ENCODE measurements around a stretch of chr13.

GRCh38 chr13:48412267-48412589, 685 bp downstream of the LPAR6 start:
- PRO-cap, 4 experiments: peak in 2 of 4 experiments; most common plus-strand start chr13:48412388 (in 2); most common minus-strand start chr13:48412367 (in 1)
- RAMPAGE, long total RNA, 2 experiments: no peak in any of the 2 experiments
- RRBS: no CpG with 5 or more reads among the region's 5 CpGs

GRCh38 chr13:48492457-48493416, 40.1 kb downstream of the RCBTB2 start:
- PRO-cap, 4 experiments: peak in 4 of 4 experiments; most common plus-strand start chr13:48492617 (in 2); most common minus-strand start chr13:48492623 (in 4)
- RAMPAGE, long total RNA, 2 experiments: no peak in any of the 2 experiments
- RRBS: no CpG with 5 or more reads among the region's 17 CpGs

- PRO-cap, 4 experiments: no peak in any of the 4 experiments
- RAMPAGE, long total RNA, 2 experiments: no peak in any of the 2 experiments
- RRBS: no CpG with 5 or more reads among the region's 4 CpGs
These were observed 32.1 kb downstream of the RCBTB2 start for GRCh38 chr13:48500786-48501209.

GRCh38 chr13:48531342-48532176, 1.3 kb downstream of the RCBTB2 start:
- PRO-cap, 4 experiments: peak in 3 of 4 experiments; most common plus-strand start chr13:48531977 (in 3); most common minus-strand start chr13:48532043 (in 1)
- RAMPAGE, long total RNA, 2 experiments: no peak in any of the 2 experiments
- RRBS: no CpG with 5 or more reads among the region's 18 CpGs

GRCh38 chr13:48532177-48532343, 820 bp downstream of the RCBTB2 start:
- PRO-cap, 4 experiments: peak in 1 of 4 experiments; most common plus-strand start chr13:48532267 (in 1)
- RAMPAGE, long total RNA, 2 experiments: no peak in any of the 2 experiments
- RRBS: no CpG with 5 or more reads among the region's 9 CpGs

- PRO-cap, 4 experiments: no peak in any of the 4 experiments
- RAMPAGE, long total RNA, 2 experiments: no peak in any of the 2 experiments
- RRBS: no CpG with 5 or more reads among the region's 3 CpGs
These were observed 9.3 kb upstream of the RCBTB2 start for GRCh38 chr13:48542200-48542504.

- PRO-cap, 4 experiments: peak in 2 of 4 experiments; most common plus-strand start chr13:48859385 (in 2); most common minus-strand start chr13:48859274 (in 2)
- RAMPAGE, long total RNA, 2 experiments: no peak in any of the 2 experiments
- RRBS: no CpG with 5 or more reads among the region's 4 CpGs
These were observed 116.5 kb upstream of the FNDC3A start for GRCh38 chr13:48859189-48859551.

DNA sequence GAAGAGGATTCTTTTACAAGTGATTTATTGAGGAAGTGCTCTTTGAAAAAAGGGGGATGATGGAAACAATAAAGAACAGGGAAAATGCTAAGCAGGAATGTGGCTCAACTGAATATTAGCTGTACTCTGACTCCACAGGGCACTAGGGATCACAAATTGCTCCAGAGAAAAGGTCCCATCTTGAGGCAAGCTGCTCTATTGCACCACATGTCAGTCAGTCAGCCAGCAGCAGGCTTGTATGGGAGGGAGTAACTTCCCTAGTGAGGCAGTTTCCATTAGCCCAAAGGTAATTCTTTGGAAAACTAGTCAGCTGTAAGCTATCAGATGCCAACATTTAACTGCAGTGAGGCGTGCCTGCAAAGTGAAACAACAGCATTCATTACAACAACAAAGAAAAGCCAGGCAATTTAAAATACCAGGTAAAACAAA, 73.3 kb upstream of the FNDC3A start:
- PRO-cap, 4 experiments: no peak in any of the 4 experiments
- RAMPAGE, long total RNA, 2 experiments: no peak in any of the 2 experiments
- RRBS: no CpG with 5 or more reads among the region's 1 CpG

GRCh38 chr13:49443670-49443866, 296 bp downstream of the CAB39L start:
- PRO-cap, 4 experiments: no peak in any of the 4 experiments
- RAMPAGE, long total RNA, 2 experiments: no peak in any of the 2 experiments
- RRBS: no CpG with 5 or more reads among the region's 4 CpGs

GRCh38 chr13:49539154-49539858, 43.6 kb downstream of the PHF11 start:
- PRO-cap, 4 experiments: peak in 2 of 4 experiments; most common plus-strand start chr13:49539511 (in 1); most common minus-strand start chr13:49539480 (in 1)
- RAMPAGE, long total RNA, 2 experiments: no peak in any of the 2 experiments
- RRBS: no CpG with 5 or more reads among the region's 7 CpGs

DNA sequence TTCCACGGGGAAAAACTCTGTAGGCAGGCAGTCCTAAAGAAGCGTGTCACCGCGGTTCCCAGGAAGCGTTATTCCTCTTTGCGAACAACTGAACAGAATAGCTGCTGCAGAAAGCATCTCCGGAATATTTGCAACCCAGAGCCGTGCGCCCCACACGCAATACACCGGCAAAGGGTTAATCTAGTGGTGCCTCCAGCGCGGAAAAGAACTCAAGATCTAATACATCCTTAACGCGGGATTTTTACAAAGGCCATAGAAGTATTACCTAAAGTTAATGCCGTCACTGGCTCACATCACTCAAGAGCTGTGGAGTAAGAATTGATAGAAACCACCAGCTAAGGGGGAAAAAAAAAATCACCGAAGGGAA, 65.1 kb downstream of the KCNRG start:
- PRO-cap, 4 experiments: peak in 2 of 4 experiments; most common minus-strand start position 216 of the sequence (in 2)
- RAMPAGE, long total RNA, 2 experiments: no peak in any of the 2 experiments
- RRBS: no CpG with 5 or more reads among the region's 17 CpGs

- PRO-cap, 4 experiments: no peak in any of the 4 experiments
- RAMPAGE, long total RNA, 2 experiments: no peak in any of the 2 experiments
- RRBS: no CpG with 5 or more reads among the region's 3 CpGs
These were observed 99.3 kb downstream of the KCNRG start for GRCh38 chr13:50114331-50115156.

GRCh38 chr13:50185641-50186216, 170.5 kb downstream of the KCNRG start:
- PRO-cap, 4 experiments: no peak in any of the 4 experiments
- RAMPAGE, long total RNA, 2 experiments: no peak in any of the 2 experiments
- RRBS: no CpG with 5 or more reads among the region's 26 CpGs

DNA sequence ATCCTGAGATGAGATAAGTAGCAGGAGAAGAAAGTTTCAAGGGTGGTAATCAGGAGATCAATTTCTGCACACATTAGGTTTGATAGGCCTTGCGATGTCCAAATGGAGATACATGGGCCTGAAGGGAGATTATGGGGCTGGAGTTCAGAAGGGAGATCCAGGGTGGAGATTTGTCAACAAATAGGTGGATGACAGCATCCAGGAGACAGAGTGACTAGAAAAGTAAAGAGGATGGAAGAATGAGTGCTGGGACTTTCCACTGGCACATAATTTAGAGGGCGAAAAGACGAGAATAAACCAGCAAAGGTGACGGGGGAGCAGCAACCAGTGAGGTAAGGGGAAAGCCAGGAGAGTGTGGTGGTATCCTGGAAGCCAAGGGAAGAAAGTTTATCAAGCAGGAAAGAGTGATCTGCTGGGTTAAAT, 333.0 kb downstream of the DLEU7 start:
- PRO-cap, 4 experiments: no peak in any of the 4 experiments
- RAMPAGE, long total RNA, 2 experiments: no peak in any of the 2 experiments
- RRBS: no CpG with 5 or more reads among the region's 4 CpGs

DNA sequence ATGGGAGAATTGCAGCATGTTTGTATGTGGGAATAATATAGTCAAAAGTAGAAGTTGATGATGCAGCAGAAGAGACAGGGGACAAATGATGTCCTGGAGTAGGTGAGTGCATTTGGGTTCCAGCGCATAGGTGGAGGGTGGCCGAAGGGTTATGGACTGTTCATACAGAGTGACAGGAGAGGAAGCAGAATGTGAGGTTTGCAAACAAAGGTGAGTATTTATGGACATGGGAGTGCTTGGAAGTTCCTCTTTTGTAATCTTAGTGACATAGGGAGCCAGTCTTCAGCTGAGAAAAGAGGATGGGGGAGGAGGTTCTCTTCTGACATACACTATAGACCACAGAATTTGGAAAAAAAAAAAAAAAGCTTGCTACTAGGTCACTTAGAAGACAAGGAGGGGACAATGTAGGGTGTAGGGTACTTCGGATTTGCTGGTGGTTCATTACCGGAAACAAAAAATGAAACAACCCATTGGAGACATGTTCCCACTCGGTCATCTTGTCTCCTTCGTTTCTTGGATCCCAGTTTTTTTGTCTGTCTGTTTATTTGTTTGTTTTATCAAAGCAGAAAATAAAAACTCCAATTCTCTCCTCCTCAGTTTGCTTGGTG, 331.5 kb downstream of the DLEU7 start:
- PRO-cap, 4 experiments: no peak in any of the 4 experiments
- RAMPAGE, long total RNA, 2 experiments: no peak in any of the 2 experiments
- RRBS: no CpG with 5 or more reads among the region's 6 CpGs

DNA sequence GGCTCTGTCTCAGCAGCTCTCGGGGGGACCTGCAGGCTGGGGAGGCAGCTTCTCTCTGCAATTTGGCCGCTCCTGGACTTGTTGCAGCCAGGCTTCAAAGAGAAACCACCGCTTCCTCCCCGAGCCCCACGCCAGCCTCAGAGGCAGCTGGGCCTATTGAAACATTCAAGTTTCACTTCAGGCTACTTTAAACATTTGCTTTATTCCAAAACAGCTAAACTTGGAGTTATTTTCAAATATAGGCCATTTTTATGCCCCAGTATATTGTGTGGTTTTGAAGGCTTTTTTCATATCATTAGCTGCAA, 330.9 kb downstream of the DLEU7 start:
- PRO-cap, 4 experiments: peak in 1 of 4 experiments; most common plus-strand start position 79 of the sequence (in 1); most common minus-strand start position 80 of the sequence (in 1)
- RAMPAGE, long total RNA, 2 experiments: no peak in any of the 2 experiments
- RRBS: no CpG with 5 or more reads among the region's 5 CpGs

DNA sequence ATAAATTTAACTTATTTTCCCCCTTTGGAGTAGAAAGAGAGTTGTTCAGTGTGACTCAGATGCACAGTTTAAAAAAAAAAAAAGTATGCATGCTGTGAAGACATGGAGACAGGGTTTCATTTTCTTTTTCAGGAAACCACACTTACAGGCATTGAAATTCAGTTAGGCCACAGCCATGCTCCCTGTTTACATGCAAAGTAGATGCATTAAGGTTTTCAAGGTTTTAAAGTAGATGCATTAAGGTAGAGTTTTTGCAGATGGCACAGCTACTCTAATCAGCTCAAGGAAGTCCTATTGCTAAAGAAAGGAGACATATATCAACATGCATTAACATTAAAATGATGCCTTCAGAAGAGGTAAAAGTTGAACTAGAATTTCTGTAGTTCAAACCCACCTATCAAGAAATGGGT, 16.0 kb upstream of the RNASEH2B start:
- PRO-cap, 4 experiments: no peak in any of the 4 experiments
- RAMPAGE, long total RNA, 2 experiments: no peak in any of the 2 experiments

- PRO-cap, 4 experiments: no peak in any of the 4 experiments
- RAMPAGE, long total RNA, 2 experiments: no peak in any of the 2 experiments
- RRBS: no CpG with 5 or more reads among the region's 1 CpG
These were observed 30.8 kb downstream of the RNASEH2B start for GRCh38 chr13:50940425-50940684.

GRCh38 chr13:50981905-50982371, 72.3 kb downstream of the RNASEH2B start:
- PRO-cap, 4 experiments: no peak in any of the 4 experiments
- RAMPAGE, long total RNA, 2 experiments: no peak in any of the 2 experiments
- RRBS: no CpG with 5 or more reads among the region's 22 CpGs

DNA sequence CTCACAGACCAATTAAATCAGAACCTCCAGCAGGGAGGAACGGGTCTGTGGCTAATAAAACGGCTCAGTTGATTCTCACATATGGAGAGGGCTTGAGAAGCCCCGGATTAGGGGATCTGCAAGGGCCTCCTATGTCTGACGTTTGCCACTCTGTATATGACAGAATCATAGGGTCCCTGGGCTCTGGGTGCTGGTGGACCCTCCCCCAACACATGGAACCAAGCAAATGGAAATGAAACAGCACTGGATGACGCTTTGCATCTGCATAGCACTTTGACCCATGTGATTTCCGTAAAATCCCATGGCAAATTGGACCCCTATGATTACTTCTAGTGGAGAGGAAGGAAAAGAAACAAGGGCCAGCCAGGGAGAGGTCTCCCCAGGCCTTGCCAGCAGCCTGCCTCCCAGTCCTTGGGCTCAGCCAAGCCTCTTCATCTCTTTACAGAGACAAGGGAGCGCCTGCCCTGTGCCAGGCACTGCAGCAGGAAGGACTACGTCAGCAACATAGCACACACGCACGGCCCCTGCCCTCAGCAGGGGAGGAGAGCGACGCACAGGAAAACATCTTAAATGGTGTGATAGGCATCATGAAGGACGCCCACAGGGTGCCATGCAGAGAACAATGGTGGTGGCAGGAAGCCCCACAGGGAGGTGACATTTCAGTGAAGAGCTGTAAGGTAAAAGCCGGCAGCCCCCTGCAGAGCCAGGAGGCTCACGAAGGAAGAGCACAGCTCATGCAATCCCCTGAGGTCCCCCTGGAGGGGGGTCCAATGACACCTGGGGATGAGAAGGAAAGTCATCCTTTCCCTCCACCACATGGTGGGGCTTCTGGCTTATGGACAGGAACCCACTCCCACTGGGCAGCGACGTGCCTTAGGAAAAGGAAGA, 37.0 kb upstream of the C13orf42 start:
- PRO-cap, 4 experiments: no peak in any of the 4 experiments
- RAMPAGE, long total RNA, 2 experiments: no peak in any of the 2 experiments
- RRBS: no CpG with 5 or more reads among the region's 17 CpGs